Monocyte (primary cell): ENCODE measurements around the genes EYA3 and DNAJC8.

GRCh38 chr1:27299225-27300266, 22.4 kb upstream of the TMEM222 start:
- PRO-cap, 2 experiments, result peak in 2 of 2 experiments; most common plus-strand start chr1:27300127 (in 2); most common minus-strand start chr1:27299961 (in 2)

- PRO-cap, 2 experiments, result peak in 1 of 2 experiments; most common plus-strand start chr1:27343562 (in 1); most common minus-strand start chr1:27343334 (in 1)
Measured at GRCh38 chr1:27342902-27343817, 1.3 kb downstream of the SYTL1 start.

DNA sequence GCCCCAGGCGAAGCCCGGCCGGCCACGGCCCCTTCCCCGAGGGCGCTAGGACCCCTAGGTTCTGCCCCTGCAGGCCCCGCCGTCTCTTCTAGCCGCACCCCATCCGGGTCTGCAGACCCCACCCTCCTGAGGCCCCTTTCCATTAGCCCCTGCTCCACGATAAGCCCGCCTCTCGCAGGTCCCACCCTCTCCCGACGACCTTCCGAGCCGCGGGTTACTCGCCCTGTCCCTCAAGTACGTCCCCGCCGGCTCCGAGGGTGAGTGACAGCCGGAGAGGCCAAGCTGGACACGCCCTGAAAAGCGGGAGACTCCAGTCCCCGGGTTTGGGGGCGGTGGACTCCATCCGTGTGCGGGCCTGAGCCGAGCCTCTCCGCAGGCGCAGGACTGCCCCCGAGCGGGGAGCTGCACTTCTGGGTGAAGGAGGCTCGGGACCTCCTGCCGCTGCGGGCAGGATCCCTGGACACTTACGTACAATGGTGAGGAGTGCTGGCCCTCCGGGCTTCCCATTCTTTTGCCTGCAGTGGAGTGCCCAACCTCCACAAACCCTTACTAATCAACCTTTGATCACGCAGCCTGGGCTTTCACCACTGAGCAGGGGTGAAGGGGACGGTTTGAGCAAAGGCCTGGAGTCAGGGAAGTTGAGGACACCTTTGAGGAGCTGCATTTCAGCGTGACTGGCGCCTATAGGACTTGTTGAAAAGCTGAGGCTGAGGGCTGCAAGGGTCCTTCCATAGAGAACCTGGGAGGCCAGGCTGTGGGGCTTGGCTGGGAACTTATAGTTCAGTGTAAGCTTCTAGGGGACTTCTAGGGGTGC, 9.5 kb downstream of the SYTL1 start:
- PRO-cap, 2 experiments, result no peak in any of the 2 experiments

GRCh38 chr1:27360021-27360976, 6.5 kb downstream of the MAP3K6 start:
- PRO-cap, 2 experiments, result no peak in any of the 2 experiments

- PRO-cap, 2 experiments, result no peak in any of the 2 experiments
Measured at GRCh38 chr1:27490450-27490805, 461 bp upstream of the WASF2 start.

- PRO-cap, 2 experiments, result no peak in any of the 2 experiments
Measured at GRCh38 chr1:27532428-27532830, 42.5 kb upstream of the WASF2 start.

- PRO-cap, 2 experiments, result no peak in any of the 2 experiments
Measured at GRCh38 chr1:27544641-27545185, 54.7 kb upstream of the WASF2 start.

DNA sequence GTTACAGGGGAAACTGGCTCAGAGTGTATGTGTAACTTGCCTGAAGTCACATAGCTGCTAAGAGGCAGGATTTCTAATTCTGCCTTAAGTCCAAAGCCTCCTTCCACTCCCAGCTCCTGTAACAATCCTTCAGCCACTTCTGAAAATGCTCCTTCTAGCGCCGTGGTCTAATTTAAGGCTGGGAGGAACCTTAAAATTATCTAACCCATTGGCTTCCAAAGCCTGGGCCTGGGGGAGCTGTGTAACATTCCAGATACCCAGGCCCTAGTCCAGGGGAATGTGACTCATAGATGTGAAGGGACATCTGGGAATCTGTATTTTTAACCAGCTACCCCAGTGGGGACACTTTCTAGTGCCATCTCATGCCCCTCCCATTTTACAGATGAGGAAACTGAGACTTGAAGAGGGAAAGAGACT, 49.0 kb downstream of the AHDC1 start:
- PRO-cap, 2 experiments, result no peak in any of the 2 experiments

DNA sequence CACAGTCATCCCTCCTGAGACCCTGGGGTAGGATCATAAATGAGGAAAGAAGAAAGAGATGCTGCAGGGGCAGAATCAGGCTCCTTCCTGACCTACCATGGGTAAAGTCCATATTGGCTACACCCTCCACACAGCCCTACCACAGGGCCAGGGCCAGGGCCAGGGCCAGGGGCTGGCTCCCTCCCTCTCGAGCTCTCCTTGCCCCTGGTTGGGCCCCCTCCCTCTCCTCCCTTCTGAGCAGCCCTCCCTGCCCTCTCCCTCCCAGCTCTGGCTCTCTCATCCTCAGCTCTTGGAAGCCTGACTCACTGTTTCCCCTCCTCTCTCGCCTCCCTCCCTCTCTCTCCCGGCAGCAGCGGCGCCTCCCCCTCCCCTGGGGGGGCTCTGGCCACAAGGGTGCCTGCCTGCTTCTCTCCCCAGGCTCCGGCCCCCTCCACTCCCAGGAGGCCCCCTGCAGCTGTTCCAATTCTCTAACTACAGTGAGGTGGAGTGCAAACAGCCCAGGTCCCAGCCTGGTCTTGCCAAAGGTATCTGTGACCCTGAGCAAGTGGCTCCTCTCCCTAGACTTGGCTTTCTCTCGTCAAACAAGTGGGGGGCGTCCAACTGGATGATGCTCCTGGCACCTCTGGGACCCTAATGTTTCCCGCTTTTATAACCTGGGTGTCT, 4.8 kb downstream of the AHDC1 start:
- PRO-cap, 2 experiments, result no peak in any of the 2 experiments

DNA sequence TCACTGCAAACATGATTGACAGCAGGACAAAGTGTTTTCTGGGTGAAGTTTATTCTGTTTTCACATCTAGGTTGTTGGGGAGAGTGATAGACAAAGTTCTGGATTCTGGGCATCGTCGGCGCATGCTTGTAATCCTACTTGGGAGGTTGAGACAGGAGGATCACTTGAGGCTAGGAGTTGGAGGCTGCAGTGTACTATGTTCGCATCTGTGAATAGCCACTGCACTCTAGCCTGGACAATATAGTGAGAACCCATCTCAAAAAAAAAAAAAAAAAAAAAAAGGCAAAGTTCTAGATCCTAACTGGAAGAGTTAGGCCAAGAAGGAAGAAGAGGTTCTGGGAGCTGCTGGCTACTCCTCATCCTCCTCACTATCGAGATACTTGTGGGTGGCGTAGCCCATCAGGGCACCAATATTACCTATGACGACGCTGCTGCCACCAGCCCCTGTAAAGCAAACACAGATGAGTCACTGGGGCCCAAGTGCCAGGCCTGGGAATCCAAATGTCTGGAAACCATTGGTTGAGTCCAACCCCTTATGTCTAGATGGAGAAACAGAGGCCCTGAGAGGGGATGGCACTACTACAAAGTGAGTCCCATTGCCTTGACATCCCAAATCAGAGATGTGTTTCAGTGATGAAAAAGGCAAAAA, 5.8 kb downstream of the IFI6 start:
- PRO-cap, 2 experiments, result no peak in any of the 2 experiments

- PRO-cap, 2 experiments, result peak in 2 of 2 experiments; most common plus-strand start chr1:27874781 (in 2); most common minus-strand start chr1:27874774 (in 1)
Measured at GRCh38 chr1:27874436-27874974, 2.2 kb downstream of the THEMIS2 start.

DNA sequence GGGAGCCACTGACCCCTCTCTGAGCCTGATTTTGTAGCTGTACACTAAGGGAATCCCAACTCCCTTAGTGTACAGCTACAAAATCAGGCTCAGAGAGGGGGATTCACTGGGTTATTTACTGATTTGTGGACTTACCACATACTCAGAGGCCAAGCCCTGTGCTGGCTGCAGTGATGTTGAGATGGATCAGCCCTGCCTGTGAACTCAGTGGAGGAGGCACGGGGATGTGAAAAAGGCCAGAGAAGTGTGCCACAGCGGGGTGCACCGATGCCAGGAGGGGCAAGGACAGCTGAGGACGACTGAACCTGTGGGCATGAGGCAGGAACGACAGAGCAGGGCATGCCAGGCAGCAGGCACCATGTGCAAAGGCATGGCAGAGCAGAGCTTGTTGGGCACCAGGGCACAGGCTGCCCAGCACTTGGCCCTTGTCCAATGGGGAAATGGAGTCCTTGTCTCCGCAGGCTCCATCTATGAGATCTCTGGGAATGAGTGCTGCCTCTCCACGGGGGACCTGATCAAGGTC, 3.8 kb downstream of the THEMIS2 start:
- PRO-cap, 2 experiments, result peak in 2 of 2 experiments; most common plus-strand start position 428 of the sequence (in 2)

- PRO-cap, 2 experiments, result no peak in any of the 2 experiments
Measured at GRCh38 chr1:27993067-27993733, 33.4 kb downstream of the XKR8 start.

DNA sequence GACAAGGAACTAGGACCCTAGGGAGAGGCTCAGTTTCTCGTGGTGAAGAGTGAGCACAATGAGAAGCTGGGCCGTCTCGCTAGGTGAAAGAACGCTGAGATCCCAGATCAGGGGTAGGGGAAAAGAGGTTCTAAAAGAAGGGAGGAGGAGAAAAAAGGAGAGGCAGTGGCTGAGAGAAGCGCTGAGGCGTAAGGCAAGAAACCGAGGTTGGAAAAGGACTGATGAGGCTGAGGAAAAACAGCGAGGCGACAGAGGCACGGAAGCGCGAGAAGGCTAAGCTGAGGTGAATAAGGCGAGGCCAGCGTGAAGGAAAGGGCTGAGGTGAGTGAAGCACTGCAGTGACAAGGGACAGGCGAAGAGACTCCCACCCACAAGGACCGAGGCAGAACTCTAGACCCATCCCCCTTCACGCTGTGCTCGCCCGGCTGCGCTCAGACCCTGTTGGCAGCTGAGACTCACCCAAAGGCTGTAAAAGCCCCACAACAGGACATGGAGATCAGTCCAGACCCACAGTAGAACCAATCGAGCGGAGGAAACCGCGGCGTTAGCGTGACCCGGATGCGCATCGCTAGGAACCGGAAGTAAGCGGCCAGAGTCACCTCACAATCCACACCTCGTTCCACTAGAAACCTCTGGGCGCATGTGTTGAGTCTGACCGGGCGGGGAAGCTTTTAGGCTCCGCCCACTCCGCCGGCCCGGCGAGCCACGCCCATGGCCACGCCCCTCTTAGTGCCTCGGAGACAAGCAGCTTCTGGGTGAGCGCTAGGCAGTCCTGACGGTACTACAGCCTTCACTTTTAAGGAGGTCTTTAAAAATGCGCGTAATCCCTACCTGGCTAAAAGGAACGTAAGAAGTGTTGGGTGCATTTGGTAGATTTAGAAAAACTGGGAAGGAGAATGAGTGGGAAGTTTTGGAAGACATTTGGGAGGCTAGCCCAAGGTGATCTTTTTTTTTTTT, at the start of gene EYA3:
Gene EYA3 (minus strand): TSS at position 546 of the 957 bp plus-strand sequence.
- PRO-cap, 2 experiments, result peak in 2 of 2 experiments; most common plus-strand start position 769 of the sequence (in 2); most common minus-strand start position 546 of the sequence (in 2)

DNA sequence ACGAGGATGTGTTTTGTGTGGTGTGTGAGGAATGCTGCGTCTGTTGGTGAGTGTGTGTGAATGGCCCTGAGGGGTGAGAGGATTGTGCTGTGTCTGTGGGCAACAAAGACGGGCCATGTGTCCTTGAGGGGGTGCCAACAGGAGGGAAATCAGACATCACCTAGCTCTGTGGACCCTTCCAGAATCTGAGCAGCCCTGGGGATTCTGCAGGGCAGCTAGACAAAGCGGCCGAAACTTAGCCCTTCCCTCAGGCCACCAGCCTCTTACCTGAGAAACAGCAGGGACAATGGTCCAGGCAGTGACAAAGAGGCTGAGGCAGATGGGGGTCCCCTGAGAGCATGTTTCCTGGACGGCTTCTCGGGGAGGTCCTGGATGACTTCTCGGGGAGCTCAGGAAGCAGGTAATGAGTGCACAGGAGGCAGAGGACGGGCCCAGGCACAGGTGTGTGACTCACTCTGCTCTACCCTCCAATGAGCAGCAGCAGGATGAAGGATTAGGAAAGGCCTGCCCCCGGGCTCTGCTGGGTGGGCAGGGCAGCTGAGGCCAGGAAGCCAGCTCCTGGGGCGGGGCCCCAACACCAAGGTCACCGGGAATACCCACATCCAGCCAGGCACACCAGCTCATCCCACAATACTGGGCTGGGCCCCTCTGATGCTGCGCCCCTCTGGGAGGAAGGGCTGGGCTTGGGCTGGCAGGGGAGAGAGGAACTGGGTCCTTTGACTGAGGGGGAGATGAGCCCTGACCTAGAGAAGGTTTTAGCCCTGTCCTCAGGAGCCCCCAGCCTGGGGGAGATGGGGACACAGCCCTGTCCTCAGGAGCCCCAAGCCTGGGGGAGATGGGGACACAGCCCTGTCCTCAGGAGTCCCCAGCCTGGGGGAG, 17.2 kb upstream of the PTAFR start:
- PRO-cap, 2 experiments, result no peak in any of the 2 experiments

- PRO-cap, 2 experiments, result no peak in any of the 2 experiments
Measured at GRCh38 chr1:28199111-28200013, 22.9 kb upstream of the PTAFR start.

DNA sequence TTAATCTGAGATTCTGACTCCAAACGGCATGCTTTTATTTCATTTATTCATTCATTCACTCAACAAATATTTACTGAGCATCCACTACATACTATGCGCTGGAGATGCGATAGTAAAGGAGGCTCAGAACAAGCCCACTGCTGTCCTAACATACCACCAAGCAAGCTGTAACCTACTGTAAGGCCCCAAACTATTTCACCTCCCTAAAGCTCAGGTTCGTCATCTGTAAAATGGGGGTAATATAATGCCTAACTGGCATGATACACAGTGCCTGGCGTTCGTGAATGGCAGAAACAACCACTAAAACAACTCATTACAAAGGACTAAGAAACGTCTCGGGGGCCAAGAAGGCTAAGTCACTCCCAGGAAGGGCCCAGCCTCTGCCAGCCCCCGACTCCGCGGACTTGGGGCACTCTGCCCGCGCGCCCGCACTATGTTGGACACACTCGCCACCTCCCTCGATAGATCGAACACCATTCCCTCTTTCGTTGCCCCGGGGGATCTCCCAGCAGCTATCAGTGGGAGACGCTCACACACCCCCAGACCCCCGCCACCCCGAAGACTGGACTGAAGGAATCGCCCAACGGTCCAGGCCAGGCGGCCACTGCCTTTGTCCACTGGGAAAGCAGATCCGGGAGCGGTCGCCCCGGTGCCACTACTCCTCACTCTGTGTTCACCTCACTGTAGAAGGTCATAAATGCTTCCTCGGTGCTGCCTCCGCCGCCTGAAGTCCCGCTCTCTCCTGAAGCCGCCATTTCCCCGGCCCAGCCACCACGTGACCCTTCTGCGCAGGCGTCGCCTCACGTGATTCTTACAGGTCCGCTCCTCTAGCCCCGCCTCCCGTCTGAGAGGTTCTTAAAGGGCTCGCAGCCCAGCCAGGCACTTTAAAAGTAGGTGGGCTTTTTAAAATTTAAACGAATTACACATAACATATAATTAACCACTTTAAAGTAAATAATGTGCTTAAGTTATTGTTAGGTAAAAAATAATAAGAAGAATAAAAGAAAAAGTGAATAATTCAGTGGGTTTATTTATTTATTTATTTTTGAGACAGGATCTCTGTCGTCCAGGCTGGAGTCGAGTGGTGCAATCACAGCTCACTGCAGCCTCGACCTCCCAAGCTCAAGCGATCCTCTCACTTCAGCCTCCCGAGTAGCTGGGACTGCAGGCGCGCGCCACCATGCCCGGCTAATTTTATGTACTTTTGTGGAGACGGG, at the start of gene DNAJC8:
Gene DNAJC8 (minus strand): TSS at position 786 of the 1,217 bp plus-strand sequence.
- PRO-cap, 2 experiments, result peak in 2 of 2 experiments; most common minus-strand start position 783 of the sequence (in 2)

DNA sequence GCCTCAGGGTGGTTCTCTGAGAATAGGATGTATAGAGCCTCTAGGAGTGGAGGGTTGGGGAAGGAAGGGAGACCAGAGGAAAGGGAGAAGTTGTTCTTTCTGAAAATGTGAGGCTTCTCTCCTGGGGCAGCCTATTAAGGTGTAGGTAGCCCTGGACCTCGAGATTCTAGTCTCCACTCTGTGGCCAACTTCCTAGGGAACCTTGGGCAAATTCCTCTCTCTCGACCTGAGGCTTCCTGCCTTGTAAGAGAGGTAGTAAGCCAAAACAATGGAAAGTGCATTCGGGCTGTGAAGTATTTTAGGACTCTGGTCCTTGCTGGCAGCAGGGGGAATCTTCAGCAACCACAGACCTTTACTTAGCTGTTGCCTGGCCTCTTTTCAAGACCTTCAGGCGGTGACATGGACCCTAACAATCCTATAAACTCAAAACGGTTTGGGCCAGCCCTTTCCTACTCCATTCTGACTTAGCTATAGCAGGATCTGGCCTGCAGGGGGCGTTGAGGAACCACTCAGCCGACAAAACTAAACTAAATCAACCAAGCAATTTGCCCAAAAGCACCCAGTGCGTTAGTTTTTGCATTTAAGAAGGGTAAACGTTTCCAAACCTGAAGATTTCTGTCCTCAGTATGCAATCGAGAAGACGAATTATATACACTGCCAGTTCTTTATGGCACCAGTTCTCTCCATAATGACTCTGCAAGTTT, 11.0 kb upstream of the SESN2 start:
- PRO-cap, 2 experiments, result no peak in any of the 2 experiments

- PRO-cap, 2 experiments, result no peak in any of the 2 experiments
Measured at GRCh38 chr1:28296515-28297439, 32.1 kb upstream of the MED18 start.

- PRO-cap, 2 experiments, result peak in 2 of 2 experiments; most common plus-strand start chr1:28314014 (in 1); most common minus-strand start chr1:28314078 (in 2)
Measured at GRCh38 chr1:28313841-28314495, 14.9 kb upstream of the MED18 start.